Left lobe of liver (tissue), 1 donor: ENCODE measurements around a stretch of chr20.

GRCh38 chr20:49051650-49052692 lies 5.9 kb downstream of the CSE1L start:
- PRO-cap, result no peak

DNA sequence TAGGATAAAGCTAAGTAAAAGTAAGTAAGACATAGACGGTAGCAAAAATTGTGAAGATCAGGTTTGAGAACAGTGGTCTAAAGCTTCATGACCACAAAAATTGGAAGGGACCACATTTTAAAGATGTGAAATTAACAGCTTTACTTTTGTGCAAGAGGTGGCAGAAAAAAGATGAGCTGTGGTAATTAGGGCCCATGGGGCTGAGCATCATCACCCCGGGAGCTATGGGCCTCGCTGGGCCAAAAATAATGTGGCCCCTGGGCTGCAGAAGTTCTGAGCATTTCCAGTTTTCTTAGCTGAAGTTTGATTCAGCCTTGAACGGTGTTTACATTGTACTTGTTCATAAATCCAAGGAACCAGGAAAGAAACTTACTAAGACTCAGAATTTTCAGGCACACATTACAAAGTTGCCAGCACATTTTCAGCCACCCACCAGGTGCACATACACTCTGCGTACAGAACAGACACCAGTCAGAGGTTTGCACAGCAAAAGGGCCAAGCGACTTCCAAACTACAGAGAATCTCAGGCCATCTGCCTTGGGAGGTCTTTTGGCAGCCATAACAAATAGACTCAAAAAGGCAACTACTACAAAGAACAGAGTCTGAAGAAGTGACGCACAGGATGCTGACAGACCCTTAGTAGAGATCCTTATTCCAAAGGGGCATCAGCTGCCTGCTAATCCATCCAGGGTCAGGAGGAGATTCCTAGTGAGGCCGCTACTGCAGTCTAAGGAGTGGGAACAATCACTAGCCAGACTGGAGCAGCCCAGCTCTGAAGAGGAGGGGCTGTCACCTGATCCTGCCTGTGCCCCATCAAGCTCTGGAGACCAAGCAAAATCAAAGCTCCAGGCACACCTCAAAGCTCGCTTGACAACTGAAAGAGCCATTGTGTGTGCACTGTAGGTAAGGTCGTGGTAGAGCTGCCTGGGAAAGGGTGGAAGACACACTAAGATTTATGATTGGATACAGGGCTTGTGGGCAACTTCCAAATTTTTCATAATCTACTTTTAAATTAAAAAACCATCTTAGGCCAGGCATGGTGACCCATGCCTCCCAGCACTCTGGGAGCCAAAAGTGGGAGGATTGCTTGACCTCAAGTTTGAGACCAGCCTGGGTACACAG lies 57.9 kb downstream of the CSE1L start:
- PRO-cap, result unidirectional peak, plus-strand start at position 175 of the sequence

GRCh38 chr20:49217086-49217463 lies 2.1 kb upstream of the DDX27 start:
- PRO-cap, result no peak

GRCh38 chr20:49360399-49360628 lies 82.5 kb upstream of the ZNFX1 start:
- PRO-cap, result bidirectional peak, plus-strand start at chr20:49360565, minus-strand start at chr20:49360455

DNA sequence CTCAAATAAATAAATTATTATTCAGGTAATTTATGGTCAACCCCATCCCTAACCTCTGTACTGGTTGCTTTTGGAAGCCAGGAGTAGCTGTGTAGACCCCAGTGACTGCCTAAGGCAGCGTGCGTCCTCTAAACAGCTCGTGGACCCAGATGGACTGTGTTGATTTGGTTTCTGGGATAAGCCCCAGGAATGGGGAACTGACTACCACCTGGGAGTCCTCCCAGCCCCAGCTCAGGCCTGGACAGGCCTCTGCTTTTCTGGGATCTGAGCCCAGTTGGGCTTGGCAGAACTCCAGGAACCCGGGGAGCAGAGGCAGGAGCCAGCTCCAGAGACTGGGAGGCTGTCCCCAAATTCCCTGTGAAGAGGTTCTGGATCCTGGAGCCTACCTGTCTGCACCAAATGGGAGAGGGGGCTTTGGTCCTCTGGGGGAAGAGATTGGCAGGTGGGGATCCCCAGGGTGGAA lies 100.9 kb downstream of the KCNB1 start:
- PRO-cap, result unidirectional peak, minus-strand start at position 151 of the sequence

DNA sequence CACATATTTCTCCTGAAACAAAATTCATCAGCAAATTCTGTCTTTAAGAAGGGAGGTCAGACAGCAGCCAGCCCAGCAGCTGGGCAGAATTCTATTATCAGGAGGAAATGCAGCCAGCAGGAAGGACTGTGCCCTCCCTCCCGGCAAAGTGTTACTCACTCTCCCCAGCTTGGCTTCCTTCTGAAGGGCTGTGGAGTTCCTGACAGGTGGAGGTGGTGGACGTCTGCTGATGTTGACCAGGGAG lies 37.3 kb downstream of the KCNB1 start:
- PRO-cap, result no peak

- PRO-cap, result no peak
Observed at GRCh38 chr20:49466228-49466623, 16.2 kb downstream of the KCNB1 start.

DNA sequence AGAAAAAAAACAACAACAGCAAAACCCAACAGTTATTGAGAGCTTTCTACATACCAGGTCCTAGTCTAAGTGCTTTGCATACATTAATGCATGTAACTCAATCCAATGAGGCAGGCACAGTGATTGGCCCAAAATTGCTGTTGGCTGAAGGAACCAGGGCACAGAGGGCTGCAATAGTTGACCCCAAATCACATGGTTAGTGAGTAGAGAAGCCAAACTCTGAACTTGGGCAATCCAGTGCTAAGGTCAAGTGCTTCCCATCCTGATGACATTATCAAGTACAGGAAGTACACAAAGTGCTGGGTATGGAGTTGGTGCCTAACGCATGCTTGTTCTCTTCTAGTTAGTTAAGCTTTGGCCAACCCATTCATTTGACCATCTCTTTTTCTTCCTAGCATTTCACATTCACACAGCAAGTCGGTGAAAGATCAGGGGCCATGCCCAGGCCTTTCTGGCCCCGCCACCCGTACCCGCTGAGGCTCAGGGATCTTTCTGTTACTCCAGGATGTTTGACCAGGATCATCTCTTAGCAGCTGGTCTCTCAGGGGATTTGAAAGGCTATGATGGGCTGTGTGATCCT lies 7.1 kb downstream of the KCNB1 start:
- PRO-cap, result unidirectional peak, plus-strand start at position 294 of the sequence

GRCh38 chr20:49505418-49506121 lies 23.1 kb upstream of the KCNB1 start:
- PRO-cap, result no peak

GRCh38 chr20:49579844-49580581 lies 12.1 kb upstream of the PTGIS start:
- PRO-cap, result bidirectional peak, plus-strand start at chr20:49580221, minus-strand start at chr20:49580030

- PRO-cap, result no peak
Observed at GRCh38 chr20:49596219-49596727, 28.3 kb upstream of the PTGIS start.

GRCh38 chr20:49658497-49658890 lies 55.2 kb downstream of the B4GALT5 start:
- PRO-cap, result no peak

DNA sequence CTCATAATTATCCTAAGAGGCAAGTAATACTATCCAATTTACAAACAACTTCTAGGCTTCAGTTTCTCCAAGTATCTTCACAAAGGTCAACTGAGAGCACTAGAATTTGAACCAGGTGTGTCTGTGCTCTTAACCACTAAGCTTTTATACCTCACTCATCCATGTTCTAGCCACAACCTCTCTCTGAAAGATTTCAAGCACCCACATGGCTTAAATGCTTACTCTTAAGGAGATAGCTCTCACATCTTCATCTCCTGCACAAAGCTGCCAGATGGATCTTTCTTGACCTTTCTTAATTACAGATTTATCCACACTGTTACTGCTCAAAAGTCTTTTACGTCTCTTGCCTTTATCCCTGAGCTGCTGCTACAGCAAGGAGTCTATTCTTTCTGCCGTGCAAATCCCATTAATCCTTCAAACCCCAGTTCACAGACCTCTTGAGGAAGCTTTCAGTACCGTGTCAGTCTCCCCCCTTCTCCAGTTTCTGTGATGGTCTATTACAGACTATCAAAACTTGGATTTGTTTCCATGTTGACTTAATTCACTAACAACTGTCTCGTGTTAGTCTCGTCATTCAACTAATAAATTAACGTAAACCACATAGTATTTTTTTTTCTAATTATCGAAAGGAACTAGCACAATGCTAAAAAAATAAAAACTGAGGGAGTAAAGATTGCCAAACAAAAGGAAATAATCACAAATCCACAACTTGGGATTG lies 54.6 kb downstream of the B4GALT5 start:
- PRO-cap, result no peak

DNA sequence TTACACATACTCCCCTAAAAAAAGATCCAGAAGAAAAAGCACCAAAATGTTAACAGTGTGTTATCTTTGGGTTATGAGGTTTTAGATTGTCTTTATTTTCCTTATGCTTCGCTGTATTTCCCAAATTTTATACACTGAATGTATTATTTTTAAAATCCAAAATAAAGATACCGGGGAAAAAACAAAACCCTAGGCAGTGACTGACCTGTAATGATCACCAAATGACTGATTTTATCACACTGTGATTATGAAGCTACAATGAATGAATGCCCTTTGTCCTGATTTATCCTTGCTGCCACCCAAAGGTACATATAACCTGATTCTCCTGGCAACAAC lies 22.0 kb downstream of the B4GALT5 start:
- PRO-cap, result no peak

DNA sequence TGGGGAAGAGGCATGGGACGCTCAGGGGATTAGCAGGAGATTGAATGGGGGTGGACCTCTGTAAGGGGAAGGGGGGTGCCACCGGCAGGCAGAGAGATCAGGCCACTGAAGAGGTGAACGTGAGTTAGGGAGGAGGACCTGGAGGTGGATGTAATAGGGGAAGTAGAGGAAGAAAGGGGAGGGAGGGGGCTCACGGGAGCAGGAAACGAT lies 921 bp downstream of the B4GALT5 start:
- PRO-cap, result no peak

DNA sequence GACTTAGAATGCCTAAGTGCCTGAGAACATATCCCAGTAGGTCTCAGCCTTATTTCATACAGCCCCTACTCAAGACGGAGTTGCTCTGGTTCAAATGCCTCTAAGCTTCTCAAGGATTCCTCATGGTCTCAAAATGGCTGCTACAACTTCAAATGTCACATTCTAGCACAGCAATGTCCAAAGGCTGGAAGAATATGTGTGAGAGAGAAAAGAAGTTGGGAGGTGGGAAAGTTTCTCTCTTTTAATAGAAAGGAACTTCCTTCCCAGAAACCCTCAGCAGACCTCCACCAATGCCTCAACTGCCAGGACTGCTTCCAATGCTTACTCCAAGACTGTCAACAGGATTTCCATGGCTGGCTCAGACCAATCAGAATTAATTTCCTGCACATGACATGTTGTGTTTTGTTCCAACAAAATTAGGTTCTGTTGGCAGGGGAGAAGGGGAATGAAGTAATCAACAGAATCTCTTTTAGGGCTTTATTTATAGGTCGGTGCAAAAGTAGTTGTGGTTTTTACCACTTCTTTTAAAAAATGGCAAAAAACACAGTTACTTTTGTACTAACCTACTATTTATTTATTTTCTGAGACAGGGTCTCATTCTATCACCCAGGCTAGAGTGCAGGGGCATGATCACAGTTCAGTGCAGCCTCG lies 46.4 kb upstream of the SLC9A8 start:
- PRO-cap, result no peak

- PRO-cap, result unidirectional peak, minus-strand start at chr20:49825850
Observed at GRCh38 chr20:49825388-49826109, 12.9 kb downstream of the SLC9A8 start.

- PRO-cap, result unidirectional peak, minus-strand start at chr20:49923660
Observed at GRCh38 chr20:49923485-49924004, 8.2 kb upstream of the SPATA2 start.

DNA sequence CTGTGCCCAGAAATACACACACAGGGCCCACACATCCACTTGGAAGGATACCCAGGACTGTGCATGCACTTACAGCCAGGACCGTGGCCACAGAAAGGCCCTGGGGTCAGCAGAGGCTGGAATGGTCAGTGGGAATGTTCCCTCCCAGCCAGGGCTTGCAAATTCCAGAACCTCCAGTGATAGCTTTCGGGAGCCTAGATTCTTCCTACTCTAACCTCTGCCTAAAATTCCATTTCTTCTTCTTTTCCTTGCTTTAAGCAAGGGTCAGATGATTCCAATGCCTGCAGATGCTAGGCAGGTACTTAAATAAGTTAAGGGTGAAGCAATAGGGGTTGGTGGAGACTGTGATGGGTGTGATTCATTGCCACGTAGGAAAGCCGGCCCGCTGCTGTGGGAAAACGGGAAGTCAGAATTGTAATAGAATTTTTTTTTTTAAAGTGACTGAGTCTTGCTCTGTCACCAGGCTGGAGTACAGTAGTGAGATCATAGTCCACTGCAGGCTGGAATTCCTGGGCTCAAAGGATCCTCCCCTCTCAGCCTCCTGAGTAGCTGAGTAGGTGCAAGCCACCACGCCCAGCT lies 51.0 kb downstream of the SNAI1 start:
- PRO-cap, result no peak

- PRO-cap, result no peak
Observed at GRCh38 chr20:50084484-50084894, 28.5 kb downstream of the UBE2V1 start.